ENCODE measurements around a stretch of chr3.

- PRO-cap = no peak
CAGE:
- cytosol, long polyA plus RNA = no peak
- long polyA plus RNA = no peak
- nucleus, long polyA plus RNA = no peak
These were observed 1.3 kb upstream of the UBA3 start for GRCh38 chr3:69081488-69081932.

- PRO-cap = no peak
CAGE:
- cytosol, long polyA plus RNA = no peak
- long polyA plus RNA = no peak
- nucleus, long polyA plus RNA = no peak
These were observed 155.2 kb upstream of the FRMD4B start for GRCh38 chr3:69540927-69541579.

DNA sequence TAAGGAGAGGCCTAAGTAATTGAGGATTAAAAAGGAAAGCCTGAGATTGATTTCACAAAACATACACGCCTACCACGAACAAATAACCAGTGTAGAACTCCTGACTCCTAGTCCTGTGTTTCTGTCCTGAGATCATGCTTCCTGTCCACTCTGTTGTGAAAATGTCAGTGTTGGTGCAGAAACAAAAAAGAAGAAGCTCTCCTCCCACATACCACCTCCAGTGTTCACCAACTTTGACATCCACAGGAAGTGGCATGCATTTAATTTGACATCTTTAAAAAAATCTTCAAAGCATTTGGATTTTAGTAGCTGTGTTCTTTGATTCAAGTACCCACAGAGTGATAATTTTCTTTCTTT is 8.6 kb downstream of the MITF start:
- PRO-cap = no peak
CAGE:
- cytosol, long polyA plus RNA = no peak
- long polyA plus RNA = no peak
- nucleus, long polyA plus RNA = no peak

- PRO-cap = no peak
CAGE:
- cytosol, long polyA plus RNA = no peak
- long polyA plus RNA = no peak
- nucleus, long polyA plus RNA = no peak
These were observed 45.7 kb downstream of the MITF start for GRCh38 chr3:69784957-69785405.

DNA sequence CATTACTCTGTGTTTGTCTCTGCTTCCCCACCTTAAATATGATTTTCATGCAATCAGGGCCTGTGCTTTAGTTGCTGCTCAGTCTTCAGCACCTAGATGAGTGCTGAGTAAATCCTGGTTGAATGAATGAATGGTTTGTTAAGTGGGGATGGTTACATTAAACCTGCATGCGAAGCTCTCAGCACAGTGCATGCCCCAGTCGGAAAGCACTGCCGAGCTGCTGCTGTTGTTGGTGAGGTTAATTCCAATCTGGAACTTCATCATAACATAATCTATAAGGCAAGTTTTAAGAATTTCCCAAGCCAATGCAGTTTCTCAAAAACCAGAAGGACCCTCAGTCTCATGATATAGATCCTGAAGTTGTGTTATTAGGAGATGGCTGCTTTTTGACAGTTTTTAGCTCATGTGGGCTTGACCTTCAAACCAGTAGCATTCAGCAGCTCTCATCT is 186.7 kb downstream of the MITF start:
- PRO-cap = no peak
CAGE:
- cytosol, long polyA plus RNA = no peak
- long polyA plus RNA = no peak
- nucleus, long polyA plus RNA = no peak

- PRO-cap = no peak
CAGE:
- cytosol, long polyA plus RNA = no peak
- long polyA plus RNA = no peak
- nucleus, long polyA plus RNA = no peak
These were observed 190.7 kb downstream of the MITF start for GRCh38 chr3:69929873-69930512.

GRCh38 chr3:70290300-70290845 is 22.1 kb downstream of the MDFIC2 start:
- PRO-cap = no peak
CAGE:
- cytosol, long polyA plus RNA = no peak
- long polyA plus RNA = no peak
- nucleus, long polyA plus RNA = no peak

DNA sequence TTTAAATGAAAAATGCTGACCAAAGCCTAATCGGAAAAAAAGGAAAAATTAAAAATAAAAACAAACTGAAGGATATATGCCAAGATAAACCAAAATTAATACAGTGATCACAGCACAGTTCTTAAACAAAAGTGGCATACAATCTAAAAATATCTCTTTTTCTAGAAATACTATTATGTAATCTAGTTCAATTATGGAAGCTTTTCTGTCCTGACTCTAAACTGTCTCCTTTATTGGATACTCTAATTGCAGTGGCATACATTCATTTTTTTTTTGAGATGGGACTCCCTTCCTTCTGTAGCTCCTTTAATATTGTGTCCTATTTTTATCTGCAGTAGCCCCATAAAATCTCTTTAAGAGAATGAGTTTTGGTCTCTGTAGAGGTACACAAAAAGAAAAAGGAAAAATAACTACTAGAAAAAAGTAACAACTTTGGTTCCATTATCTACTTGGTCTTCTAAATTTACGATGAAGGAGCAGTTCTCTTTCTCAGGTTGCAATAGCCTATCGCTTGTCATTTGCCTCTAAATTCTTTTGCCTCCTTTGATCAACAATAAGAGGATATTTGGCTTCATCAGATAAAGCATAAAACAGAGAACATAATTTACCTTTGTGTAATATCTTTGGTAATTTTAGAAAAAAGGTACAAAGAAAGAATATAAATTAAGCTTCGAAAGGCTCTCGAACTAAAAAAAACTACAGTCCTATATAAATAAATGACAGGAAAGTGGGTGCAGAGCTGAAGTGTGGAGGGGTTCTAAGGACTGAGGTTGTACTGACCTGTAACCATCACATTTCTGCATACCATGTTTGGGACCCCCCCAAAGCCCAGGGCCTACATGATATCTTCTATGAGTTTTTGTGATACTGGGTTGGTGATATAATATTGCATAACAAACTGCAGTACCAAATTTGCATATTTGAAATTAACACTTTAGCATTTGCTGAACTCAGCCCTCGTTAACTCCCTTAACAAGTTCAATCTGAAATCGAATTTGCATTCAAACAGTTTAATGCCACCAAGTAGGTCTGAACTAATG is 626.3 kb downstream of the FOXP1 start:
- PRO-cap = no peak
CAGE:
- cytosol, long polyA plus RNA = no peak
- long polyA plus RNA = no peak
- nucleus, long polyA plus RNA = no peak

DNA sequence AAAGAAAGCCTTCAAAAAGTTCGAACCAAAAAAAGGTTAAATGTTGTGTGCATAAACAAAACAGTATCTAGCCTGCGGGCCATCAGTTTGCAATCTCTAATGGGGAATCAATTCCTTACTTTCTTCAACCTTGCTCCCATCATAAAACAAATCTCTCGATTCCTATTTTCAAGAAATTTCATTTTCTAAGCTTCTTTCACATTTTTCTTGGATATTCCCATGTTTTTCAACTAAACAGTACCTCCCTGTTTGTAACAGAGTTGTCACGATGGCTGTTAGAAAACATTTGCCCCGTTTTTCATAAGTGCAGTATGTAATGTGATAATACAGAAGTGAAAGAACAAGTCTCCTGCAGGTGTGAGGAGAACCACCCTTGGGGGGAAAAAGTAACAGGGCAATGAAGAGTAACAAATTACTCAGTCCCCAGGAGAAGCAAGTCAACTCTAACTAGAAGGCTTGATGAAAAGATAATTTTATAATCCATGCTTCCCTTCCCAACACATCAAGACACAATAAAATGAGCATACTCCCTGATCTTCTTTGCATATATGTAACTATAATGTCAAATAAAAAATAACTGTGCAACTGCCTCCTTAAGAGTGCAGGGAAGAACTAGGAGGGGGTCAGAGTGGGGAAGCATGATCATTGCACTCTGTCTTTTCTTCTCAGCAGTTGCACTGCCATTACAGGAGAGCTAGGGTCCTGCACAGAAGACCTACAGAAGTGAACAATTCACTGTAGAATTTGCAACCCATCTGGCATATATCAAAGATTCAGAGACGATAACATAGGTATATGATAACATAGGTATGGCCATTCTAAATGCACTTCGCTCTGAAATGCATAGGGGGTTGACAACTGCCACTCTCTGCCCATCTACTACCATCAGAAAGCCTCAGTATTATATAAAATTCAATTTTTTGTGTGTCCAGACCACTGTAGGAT is 493.2 kb downstream of the FOXP1 start:
- PRO-cap = no peak
CAGE:
- cytosol, long polyA plus RNA = no peak
- long polyA plus RNA = no peak
- nucleus, long polyA plus RNA = no peak

GRCh38 chr3:71100669-71101362 is 482.7 kb downstream of the FOXP1 start:
- PRO-cap = no peak
CAGE:
- cytosol, long polyA plus RNA = no peak
- long polyA plus RNA = no peak
- nucleus, long polyA plus RNA = no peak

DNA sequence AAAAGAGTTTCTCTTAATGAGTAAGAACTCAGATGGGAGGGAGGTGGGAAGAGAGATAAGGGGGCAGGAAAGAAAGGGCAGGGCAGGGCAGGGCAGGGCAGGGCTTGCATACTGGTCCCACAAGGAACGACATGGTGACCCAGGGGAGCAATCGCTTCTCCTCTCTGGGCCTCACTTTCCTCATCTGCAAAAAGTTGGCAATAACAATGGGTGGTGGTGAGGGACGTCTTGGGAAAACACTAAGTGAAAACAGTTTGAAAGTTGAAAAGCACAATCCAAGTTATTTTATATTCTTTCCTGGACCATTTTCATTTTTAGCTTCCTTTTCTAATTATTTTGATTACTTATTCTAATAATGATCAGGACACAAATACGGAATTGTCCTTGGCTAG is 440.6 kb downstream of the FOXP1 start:
- PRO-cap = no peak
CAGE:
- cytosol, long polyA plus RNA = no peak
- long polyA plus RNA = no peak
- nucleus, long polyA plus RNA = no peak

GRCh38 chr3:71165576-71165921 is 418.0 kb downstream of the FOXP1 start:
- PRO-cap = no peak
CAGE:
- cytosol, long polyA plus RNA = no peak
- long polyA plus RNA = no peak
- nucleus, long polyA plus RNA = no peak

GRCh38 chr3:71290443-71290910 is 293.1 kb downstream of the FOXP1 start:
- PRO-cap = no peak
CAGE:
- cytosol, long polyA plus RNA = no peak
- long polyA plus RNA = no peak
- nucleus, long polyA plus RNA = no peak

DNA sequence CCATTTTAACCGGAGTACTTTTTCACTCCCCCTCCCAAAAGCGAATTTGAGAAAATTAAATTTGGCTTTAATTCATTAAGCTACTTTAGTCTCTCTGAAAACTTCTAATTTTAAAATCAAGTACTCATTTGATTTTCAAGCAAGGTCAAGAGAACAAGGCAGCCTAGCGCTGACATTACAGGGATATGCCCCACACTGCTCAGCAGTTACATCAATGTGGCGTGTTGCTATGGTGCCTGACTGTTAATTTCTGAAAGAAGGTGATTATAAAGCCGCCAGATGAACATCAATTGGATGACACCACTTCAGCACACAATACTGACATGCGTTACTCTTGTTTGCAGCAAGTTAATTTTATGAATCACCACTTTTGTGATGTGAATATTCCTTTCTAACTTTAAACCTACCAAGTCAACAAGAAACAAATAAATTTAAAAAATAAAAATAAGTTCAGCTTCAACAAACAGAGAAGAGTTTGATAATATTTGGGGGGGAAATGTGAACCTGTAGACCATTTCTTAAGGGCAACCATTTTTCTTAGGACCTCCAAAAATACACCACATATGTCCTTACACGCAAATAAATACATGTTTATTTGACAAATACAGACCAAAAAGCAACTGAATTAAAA is 284.3 kb downstream of the FOXP1 start:
- PRO-cap = no peak
CAGE:
- cytosol, long polyA plus RNA = no peak
- long polyA plus RNA = no peak
- nucleus, long polyA plus RNA = no peak

DNA sequence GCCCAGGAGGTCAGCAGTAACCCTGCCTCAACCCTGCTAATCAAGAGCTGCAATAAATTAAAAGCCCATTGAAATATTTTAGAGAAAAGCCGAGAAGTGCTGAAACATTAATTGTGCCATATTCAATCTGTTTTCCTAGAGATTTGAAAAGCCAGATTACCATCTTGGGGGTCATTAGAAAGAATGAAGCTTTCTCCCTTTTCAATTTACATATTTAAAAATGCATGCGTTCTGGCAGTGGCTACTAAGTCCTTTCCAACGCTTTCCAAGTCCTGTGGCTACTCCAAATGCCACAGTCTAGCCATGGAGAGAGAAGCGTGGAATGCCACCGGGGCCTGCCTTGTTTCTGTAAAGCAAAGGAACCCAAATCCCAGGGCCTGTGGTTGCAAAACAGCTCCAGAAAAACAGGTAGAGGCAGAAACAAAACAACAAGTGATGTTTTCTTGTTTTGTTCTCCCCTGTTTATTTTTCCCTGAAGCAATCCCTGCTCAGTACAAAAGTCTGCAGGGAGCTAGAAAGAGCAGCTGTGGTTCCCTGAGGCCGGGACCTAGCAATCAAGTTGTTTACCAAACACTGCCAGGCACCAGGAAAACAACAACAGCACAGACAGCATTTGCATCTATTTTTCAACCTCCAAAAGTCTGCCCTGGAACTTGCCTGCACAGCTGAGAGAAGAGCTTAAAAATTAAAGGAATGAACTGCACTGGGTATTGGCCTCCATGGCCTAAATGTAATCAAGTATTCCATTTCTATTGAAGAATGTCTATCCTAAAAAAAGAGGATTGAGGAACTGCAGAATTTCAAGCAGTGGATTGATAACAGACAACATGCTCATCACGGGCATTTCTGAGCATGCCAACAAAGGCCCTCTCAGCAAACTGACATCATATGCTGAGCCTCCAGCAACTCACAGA is 85.5 kb downstream of the FOXP1 start:
- PRO-cap = no peak
CAGE:
- cytosol, long polyA plus RNA = no peak
- long polyA plus RNA = no peak
- nucleus, long polyA plus RNA = no peak

- PRO-cap = no peak
CAGE:
- cytosol, long polyA plus RNA = no peak
- long polyA plus RNA = no peak
- nucleus, long polyA plus RNA = no peak
These were observed 15.4 kb downstream of the FOXP1 start for GRCh38 chr3:71568195-71568431.

DNA sequence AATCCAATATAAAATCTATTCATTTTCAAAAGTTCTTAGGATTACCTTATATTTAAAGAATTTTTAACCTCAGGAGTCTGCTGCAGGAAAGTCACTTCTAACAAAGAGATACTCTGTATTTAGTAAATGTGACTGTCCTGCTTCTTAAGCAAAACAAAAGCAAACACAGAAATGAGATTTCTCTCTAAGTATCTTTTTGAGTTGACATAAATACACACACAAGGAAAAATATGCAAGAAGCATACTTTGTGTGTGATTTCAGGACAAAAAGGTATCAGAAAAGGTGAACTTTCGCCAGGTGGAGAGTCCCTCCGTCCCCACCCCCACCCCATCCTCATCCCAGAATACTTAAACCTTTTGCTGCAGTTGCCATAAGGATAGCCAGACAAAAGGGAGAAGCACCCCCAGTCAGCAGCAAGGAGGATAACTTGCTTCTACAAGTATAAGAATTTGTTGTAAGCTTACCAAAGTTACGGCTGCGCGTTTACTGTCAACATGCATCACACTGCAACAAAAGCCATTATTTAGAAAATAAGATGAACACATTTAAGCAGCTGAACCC is 10.4 kb downstream of the FOXP1 start:
- PRO-cap = no peak
CAGE:
- cytosol, long polyA plus RNA = no peak
- long polyA plus RNA = no peak
- nucleus, long polyA plus RNA = no peak

DNA sequence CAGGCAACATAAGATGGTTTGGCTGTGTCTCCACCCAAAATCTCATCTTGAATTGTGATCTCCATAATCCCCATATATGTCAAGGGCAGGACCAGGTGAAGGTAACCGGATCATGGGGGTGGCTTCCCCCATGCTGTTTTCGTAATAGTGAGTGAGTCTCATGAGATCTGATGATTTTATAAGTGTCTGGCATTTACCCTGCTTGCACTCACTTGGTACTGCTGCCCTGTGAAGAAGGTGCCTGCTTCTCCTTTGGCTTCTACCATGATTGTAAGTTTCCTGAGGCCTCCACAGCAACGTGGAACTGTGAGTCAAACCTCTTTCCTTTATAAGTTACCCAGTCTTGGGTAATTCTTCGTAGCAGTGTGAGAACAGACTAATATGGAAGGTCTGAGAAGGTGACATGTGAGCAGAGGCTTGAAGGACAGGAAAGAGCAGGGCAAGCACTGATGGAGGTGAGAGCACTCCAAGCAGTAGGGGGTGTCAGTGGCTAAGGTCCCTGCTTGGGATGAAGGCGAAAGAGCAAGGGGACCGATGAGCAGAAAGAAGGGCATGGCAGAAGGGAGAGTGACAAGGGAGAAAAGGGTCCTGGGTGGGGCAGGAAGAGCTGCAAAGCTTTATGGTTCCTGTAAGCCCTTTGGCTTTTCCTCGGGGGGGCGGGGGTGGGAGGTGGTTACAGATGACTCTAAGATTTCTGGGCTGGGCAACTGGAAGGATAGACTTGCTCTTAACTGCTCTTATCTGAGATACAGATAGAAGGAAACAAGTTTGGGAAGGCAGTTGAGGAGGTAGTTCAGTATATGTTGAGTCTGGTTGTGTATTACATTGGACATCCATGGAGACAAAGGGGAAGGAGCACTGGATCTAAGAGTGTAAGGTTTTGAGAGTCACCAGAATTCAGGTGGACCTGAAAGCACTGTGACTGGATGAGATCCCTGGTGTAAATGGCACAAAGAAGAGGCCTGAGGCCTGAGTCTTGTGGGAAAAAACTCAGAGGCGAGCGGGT is 3.5 kb downstream of the EIF4E3 start:
- PRO-cap = no peak
CAGE:
- cytosol, long polyA plus RNA = no peak
- long polyA plus RNA = no peak
- nucleus, long polyA plus RNA = no peak

DNA sequence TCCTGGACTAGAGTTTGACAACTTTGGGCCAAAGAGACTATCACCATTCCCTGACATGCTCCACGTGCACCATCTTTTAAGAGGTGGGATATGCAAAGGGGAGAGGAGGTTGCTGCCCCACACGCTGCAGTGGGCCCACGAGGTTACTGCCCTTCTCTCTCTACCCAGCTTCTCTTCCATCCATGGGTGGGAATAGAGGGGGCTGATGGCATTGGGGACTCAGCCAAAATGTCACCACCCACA is 354.0 kb upstream of the PROK2 start:
- PRO-cap = no peak
CAGE:
- cytosol, long polyA plus RNA = no peak
- long polyA plus RNA = no peak
- nucleus, long polyA plus RNA = no peak

- PRO-cap = no peak
CAGE:
- cytosol, long polyA plus RNA = no peak
- long polyA plus RNA = no peak
- nucleus, long polyA plus RNA = no peak
These were observed 470.2 kb upstream of the PROK2 start for GRCh38 chr3:72255182-72255480.